Astrocyte (in vitro differentiated cells and primary cell): ENCODE results near the gene PARP11.

- PRO-cap = no peak
- RRBS, 2 experiments = no CpG with 5 or more reads among the region's 3 CpGs
Measured at GRCh38 chr12:2431618-2432313, 363.0 kb upstream of the FKBP4 start.

DNA sequence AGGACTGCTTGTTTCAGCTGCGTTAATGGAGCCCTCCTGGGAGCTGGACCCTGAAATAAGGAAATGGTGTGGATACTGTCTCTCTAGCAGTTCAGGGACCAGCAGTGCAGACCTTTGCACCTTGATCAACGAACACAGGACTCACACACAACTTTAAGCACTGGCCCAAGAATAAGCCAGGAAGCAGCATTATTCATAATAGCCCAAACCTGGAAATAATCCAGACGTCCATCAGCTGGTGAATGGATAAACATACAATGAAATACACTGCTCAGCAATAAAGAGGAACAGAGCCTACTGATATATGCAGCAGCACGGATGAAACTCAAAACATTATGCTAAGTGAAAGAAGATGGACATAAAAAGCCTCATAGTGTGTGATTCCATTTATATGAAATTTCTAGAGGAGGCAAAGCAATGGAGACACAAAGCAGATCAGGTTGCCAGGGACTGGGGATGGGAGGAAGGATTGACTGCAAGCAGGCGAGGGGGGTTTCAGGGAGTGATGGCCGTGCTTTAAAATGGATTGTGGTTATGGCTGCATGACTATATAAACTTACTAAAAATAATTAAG is 303.9 kb upstream of the FKBP4 start:
- PRO-cap = no peak
- RRBS, 2 experiments = no CpG with 5 or more reads among the region's 6 CpGs

GRCh38 chr12:2494310-2495026 is 300.3 kb upstream of the FKBP4 start:
- PRO-cap = no peak
- RRBS, 2 experiments = no CpG with 5 or more reads among the region's 8 CpGs

GRCh38 chr12:2825142-2825632 is 9.6 kb downstream of the NRIP2 start:
- PRO-cap = no peak
- RRBS, 2 experiments = no CpG with 5 or more reads among the region's 4 CpGs

DNA sequence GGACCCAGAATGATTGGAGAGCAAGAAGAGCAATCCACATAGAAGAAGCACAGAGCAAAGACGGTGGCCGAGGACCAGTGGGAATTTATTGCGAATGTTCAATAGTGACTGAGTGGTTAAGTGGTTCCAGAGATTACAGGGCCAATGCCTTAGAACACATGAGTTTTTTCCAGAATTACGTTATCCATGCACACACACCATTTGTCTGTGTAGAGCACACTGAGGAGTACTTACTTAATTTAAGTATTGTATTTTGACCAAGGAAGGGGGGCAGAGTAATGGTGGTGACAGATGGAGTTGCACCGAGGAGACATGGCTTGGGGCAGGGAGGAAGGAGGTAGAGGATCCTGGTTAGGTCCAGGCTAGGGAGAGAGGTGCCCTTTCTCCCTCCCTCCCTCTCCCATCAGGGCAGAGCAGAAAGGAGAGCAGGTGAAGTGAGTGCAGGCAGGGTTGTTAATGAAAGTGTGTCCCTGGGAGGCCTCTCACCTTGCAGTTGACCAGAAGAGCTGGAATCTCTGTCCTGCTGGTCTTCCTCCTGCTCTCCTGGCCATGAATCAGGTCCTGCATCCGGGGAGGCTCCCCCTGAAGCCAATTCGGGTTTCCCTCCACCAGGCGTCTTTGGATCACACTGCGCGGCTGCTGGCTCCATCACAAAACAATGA is 4.5 kb downstream of the NRIP2 start:
- PRO-cap = no peak
- RRBS, 2 experiments = no CpG with 5 or more reads among the region's 10 CpGs

DNA sequence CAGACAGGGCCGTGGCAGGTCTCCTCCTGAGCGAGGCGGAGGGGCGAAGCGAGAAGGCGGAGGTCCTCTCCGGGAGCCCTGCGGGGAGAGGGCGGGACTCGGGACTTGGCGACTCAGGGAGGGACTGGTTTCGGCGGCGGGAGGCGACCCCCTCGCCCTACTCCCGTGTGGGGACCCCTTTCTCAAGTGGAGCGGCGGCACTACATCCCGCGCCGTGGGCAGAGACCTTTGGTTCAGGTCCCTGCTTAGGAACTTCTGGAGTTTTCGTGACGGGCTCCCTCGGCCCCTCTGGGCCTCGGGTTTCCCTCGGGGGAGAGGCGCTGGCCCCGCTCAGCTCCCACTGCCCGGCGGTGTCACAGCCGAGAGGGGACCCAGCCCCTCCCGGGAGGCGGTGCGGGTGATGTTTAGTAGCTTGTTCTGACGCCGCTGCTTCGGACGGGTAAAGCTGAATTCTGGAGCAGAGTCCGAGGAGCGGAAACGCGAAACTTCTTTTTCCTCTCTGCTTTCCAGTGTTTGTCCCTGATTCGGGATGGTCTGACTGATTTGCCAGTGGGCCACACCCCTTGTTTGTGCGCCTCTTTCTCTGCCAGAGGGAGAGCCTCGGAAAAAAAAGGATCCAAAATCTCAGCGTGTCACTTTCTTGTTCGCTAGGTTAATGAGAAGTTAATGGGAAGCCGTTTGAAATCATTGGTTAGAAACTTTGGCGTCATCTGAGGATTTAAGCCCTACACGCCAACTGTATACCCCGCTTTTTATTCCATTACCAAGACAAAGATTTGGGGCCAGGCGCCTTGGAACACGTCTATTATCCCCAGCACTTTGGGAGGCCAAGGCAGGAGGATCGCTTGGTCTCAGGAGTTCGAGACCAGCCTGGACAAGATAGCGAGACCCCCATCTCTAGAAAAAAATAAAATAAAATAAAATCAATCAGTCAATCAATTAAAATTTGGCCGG is 577 bp downstream of the TULP3 start:
- PRO-cap = no peak
- RRBS, 2 experiments = 2 to 10% methylated on average over 5 to 7 of the region's 58 CpGs

GRCh38 chr12:2959484-2960332 is 511 bp downstream of the TEAD4 start:
- PRO-cap = bidirectional peak, plus-strand start at chr12:2959944, minus-strand start at chr12:2959919
- RRBS, 2 experiments = 2 to 3% methylated on average over 53 to 62 of the region's 107 CpGs

DNA sequence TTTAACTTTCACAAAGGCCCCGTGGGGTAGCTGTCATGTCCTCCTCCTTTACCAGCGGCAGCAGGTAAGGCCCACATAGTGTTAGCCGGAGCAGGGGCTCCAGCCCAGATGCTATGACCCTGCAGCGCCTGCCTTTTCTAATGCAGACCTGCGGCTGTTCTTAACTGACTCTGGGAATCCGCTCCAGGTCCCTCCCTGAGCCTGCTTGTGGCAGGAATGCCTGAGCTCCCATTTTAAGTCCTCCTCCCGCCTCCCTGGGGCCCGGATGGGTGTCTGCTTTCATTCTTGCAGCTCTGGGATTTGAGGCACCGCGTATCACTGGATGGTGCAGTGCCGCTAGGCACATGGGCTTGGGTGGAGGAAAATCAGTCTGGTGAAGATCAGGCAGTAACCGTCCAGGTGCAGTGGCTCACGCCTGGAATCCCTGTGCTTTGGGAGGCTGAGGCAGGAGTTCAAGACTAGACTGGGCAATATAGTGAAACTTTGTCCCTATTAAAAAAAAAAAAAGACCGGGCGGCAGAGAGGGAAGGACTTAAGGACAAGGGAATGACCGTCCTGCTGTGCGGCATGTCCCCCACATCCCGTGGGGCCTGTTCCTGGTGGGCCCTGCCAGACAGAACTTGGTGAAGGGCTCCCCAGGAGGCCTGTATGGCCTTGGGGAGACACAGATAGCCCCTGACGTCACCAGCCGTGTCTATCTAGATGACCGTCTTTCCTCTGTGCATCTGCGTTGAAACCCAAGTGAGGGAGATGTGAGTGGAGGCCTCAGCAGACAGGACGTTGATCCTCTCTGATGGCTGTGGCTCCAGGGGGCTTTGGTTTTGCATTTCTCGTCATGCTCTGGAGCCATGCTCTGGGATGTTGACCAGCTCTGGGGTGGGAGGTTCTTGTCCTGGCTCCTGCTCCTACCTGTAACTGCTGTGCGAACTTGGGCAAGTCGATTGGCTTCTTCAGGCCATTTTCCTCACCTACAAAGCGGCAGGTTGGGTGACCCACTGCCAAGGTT is 7.8 kb downstream of the TSPAN9 start:
- PRO-cap = no peak
- RRBS, 2 experiments = no CpG with 5 or more reads among the region's 27 CpGs

- PRO-cap = no peak
- RRBS, 2 experiments = no CpG with 5 or more reads among the region's 28 CpGs
Measured at GRCh38 chr12:3214345-3215383, 137.5 kb downstream of the TSPAN9 start.

GRCh38 chr12:3216794-3217942 is 140.0 kb downstream of the TSPAN9 start:
- PRO-cap = no peak
- RRBS, 2 experiments = 88% methylated on average over 3 of the region's 13 CpGs; no CpG with 5 or more reads in 1 of the 2 experiments

DNA sequence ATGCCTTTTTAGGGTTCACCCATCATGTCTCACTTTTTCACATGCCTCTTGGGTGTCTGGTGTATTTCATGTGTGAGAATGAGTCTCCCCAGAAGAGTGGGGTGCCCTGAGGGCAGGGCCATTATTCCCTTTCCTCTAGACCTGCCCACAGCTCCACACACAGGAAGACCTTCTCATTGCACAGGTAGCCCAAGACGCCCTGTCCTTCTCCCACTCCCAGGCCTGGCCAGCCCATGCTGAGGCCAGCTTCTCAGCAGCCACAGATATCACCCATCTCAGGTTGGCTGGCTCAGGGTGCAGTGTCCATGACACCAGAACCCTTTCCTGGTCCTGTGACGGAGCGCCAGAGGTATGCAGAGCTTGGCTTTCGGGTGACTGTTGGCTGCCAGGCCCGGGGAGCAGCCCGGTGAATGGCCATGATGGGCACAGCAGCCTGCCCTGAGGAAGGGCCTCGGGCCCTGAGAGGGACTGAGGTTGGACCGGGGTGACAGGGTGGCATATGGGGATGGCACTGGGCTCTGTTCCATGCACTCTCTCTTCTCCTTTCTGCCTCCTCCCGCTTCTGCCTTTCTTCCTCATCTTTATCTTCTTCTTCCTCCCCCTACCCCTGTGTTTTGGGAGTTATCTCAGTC is 173.4 kb downstream of the TSPAN9 start:
- PRO-cap = no peak
- RRBS, 2 experiments = 80 to 94% methylated on average over 3 of the region's 9 CpGs

GRCh38 chr12:3251094-3251503 is 173.9 kb downstream of the TSPAN9 start:
- PRO-cap = no peak
- RRBS, 2 experiments = no CpG with 5 or more reads among the region's 5 CpGs

- PRO-cap = no peak
- RRBS, 2 experiments = no CpG with 5 or more reads among the region's 6 CpGs
Measured at GRCh38 chr12:3278424-3278818, 201.2 kb downstream of the TSPAN9 start.

GRCh38 chr12:3533543-3534069 is 42.6 kb downstream of the PRMT8 start:
- PRO-cap = no peak
- RRBS, 2 experiments = no CpG with 5 or more reads among the region's 6 CpGs

- PRO-cap = no peak
- RRBS, 2 experiments = no CpG with 5 or more reads among the region's 10 CpGs
Measured at GRCh38 chr12:3684552-3685056, 68.3 kb downstream of the CRACR2A start.

GRCh38 chr12:3732635-3733481 is 20.1 kb downstream of the CRACR2A start:
- PRO-cap = no peak
- RRBS, 2 experiments = no CpG with 5 or more reads among the region's 8 CpGs

- PRO-cap = no peak
- RRBS, 2 experiments = no CpG with 5 or more reads among the region's 2 CpGs
Measured at GRCh38 chr12:3736504-3736753, 16.5 kb downstream of the CRACR2A start.

- PRO-cap = no peak
- RRBS, 2 experiments = no CpG with 5 or more reads among the region's 10 CpGs
Measured at GRCh38 chr12:3748098-3749133, 4.5 kb downstream of the CRACR2A start.

DNA sequence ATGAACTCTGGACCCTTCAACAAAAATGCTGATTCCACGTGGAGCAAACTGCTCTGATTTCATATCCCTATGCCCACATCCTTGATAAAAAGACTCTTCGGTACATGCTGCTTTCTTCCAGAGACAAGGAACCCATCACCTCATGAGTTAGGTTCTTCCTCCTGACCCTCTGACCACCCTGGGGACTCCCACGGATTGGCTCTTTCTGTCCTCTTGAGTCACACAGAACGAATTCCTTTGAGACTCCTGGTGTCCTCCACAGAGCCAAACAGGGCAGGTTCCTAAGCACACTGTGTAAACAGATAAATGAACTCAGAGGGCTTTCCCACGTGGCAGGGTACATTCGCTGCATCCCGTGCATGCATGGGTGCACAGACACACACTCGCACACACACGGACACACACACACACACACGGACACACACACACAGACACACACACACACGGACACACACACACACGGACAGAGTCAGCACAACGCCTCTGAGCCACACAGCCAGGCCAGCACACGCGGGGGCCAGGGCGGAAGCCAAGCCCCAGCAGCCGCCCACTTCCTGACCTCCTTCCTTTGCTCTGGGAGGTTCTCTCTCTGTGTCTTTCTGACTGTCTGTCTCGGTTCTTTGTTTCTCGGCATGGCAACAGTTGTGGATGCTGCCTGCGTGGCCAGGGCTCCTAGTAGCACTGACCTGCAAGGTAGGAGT is 818 bp downstream of the CRACR2A start:
- PRO-cap = no peak
- RRBS, 2 experiments = no CpG with 5 or more reads among the region's 20 CpGs

DNA sequence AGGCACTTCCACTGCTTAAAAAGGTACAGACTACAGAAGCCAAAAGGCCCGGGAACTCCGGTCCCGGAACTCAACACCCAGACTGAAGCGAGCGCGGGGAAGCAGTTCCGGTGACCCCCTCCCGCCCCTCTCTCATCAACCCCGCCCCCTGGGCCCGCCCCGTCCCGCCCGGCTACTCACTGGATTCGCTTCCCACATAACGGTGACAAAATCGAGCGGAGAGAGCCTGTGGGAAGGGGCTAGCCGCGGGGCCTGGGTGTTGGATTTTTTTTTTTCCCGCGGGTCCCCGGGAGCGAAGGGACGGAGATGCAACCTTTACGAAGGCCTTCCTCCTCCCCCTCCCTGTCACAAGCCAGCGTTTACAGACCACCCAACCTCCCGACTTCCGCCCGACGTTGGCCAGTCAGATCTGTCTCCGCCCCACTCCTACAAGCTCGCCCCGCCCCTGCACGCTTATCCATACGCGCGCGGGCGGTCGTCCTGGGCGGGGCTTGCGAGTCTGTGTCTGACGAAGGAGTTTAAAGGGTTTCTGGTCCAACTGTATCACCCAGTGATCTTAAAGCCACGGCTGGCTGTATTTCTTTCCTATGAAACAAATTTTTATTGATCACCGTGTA is at the start of gene PARP11:
TSS of gene PARP11 (minus strand) at position 368 of the 617 bp plus-strand sequence.
- PRO-cap = bidirectional peak, plus-strand start at position 197 of the sequence, minus-strand start at position 84 of the sequence; bidirectional peak, plus-strand start at position 496 of the sequence, minus-strand start at position 428 of the sequence
- RRBS, 2 experiments = under 1 to 3% methylated on average over 10 to 12 of the region's 45 CpGs